Ascending aorta (tissue), 1 donor: ENCODE measurements around a stretch of chr10.

DNA sequence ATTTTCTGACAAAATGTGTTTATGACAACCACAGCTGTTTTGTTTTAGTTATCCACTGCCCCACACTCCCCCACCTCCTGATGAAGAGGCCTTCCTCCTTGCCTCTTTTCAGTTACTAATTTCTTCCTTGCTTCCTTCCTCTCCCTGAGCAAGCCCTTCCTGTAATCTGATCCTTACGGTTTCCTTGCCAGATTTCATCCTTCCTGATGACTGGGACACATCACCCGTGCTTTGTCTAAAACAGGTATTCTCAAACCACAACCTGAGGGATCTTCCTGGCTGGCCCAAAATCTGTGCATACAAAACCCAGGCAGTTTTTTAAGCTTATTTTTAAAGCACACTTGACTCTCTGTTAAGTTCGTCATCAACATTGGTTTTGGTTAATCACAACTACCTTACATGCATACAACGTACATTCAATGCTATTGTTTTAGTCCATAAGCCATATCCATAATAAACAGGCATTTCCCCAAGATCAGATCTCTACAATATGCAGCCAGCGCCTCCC is 39.3 kb downstream of the CHST15 start:
- PRO-cap, result no peak

DNA sequence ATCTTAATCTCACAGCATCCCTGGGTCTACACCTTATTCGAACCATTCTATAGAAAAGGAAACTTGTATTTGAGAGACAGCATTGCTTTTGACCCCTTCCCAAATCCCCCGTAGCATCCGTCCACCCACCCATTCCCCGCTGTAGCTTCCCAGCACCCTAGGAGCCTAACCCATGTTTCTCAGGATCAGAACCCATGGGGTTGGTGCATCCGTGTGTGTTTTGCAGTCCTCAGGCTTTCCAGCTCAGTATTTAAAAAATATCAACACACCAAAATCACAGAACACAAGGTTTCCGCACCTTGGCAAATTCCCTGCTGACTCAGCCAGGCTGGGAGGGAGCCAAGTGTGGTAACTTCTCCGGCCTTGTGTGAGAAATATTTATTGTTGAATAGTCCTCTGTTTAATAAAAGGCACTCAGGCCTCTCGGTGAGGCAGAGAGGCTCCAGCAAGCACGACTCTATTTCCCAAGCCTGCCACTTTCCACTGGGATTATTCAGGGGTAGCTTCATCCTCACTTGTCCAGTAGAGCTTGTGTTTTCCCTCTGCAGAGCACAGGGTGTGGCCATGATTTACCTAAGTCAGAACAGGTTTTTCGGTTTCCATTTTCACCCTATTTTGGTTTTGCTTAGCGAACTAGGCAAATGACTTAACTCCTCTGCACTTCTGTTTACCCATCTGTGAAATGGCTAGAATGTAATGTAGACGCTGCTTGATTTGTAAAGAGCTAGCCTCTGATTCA is 12.8 kb upstream of the CHST15 start:
- PRO-cap, result no peak

GRCh38 chr10:124151960-124152525 is 58.6 kb upstream of the CHST15 start:
- PRO-cap, result no peak

DNA sequence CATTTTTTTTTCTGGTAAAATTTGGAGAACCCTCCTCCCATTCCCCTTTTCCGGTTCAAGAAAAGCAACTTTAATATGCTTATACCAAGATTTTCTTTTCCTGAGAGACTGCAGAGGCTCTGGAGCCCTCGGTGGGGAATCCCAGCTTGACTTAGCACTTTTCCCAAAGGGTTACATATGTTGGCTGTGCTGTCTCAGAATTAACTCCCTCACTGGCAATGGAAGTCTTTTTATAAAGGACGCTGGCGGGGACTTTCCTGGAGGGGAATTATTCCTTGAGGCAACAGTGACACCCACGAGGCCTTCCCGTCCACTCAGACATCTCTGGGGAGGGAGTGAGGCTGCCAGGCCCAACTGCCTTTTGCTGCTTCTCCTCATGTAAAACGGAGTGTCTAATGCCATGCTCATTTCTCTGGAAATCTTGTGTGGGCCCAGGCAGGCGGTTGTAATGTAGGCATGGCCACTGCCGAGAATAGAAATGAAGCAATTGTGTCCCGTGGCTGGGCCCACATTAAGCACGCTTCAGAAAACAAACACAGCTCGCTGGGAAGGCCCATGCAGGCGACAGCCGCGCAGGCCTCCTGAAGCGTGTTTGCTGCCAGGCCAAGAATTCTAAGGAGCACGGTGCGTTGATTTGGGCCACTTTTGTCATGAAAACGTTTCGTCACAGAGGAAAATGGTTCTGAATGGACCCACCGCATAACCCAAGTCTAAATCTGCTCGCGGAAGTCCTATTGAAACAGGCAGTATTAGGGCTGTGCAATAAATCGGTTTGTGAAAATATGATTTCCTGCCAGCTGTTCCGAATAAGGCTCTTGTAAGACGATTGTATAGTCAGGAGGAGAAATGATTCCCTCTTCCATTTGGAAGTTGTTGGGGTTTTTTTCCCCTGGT is 104.0 kb upstream of the CHST15 start:
- PRO-cap, result bidirectional peak, plus-strand start at position 538 of the sequence, minus-strand start at position 423 of the sequence

- PRO-cap, result no peak
These were observed 137.7 kb upstream of the CHST15 start for GRCh38 chr10:124231135-124231509.

- PRO-cap, result no peak
These were observed 39.8 kb downstream of the OAT start for GRCh38 chr10:124378822-124379411.

GRCh38 chr10:124488973-124489280 is 27.3 kb downstream of the LHPP start:
- PRO-cap, result no peak

DNA sequence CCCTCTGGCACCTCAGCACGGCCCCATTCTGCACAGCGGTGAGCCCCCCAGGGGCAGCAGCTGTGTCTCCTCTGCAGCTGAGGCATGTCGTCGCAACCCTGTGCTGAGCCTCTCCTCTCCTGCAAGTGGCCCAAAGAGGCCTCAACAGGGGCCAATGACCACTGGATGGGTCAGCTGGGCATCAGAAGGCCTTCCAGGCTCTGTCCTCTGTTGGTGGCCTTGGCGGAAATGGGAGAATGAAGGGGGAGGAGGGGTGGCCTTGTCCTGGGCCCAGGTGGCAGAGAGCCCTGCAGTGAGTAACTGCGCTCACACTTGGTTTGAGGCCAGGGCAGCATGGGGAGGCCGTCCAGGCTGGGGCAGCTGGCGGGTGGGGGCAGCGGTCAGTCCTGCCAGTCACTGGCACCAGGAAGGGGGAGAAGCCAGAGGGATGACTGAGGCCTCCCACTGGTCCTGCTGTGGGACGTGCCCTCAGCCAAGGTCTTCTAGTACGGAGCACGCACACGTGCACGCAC is 59.8 kb downstream of the LHPP start:
- PRO-cap, result no peak

DNA sequence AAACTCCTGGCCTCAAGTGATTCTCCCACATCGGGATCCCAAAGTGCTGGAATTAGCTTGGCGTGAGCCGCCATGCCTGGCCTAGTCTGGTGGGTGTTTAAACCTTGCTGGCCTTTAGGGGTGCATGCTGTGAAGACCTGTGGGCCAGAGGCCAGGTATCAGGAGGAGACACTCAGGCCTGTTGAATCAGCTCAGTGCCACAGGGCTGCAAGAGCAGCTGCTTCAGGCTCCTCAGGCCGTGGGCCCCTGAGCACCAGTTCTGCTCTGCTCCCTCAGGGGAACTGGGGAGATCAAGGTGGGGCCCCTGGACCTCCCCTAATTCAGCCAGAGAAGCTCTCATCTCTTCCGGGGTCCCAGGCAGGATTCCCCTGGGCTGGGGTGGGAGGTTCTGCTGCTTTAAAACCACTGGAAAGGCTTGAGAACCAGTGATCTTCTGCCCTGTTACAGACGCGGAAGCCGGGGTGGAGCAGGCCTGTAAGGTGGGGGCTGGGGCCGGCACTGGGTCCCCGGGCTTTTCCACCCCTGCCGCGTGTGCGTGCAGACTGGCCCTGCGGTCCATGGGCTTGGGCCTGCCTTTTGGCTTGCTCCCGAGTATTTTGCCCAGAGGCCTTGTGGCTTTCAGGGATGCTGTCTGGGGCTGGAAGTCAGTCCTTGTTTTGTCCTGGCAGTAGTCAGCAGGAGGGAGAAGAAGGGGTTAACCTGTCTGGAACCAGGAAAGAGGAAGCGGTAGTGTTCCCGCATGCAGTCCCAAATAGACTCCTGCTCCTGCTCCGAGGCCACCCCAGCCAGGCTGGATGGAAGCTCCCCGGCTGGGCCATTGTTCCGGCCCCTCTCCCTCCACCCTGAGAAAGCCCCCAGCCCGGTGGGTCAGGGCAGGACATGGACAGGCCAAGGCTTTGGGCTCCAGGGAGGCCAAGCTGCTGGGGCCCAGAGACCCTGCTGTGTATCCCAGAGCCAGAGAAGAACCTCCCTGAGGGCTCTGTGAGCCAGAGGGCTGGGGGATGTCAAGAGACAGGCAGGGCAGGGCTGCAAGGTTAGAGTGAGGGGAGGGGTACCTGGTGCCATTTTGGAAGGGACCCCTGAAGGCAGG is 74.3 kb downstream of the LHPP start:
- PRO-cap, result no peak

- PRO-cap, result no peak
These were observed 133.9 kb downstream of the FAM53B start for GRCh38 chr10:124610143-124610803.

- PRO-cap, result no peak
These were observed 72.4 kb downstream of the FAM53B start for GRCh38 chr10:124671784-124672189.

DNA sequence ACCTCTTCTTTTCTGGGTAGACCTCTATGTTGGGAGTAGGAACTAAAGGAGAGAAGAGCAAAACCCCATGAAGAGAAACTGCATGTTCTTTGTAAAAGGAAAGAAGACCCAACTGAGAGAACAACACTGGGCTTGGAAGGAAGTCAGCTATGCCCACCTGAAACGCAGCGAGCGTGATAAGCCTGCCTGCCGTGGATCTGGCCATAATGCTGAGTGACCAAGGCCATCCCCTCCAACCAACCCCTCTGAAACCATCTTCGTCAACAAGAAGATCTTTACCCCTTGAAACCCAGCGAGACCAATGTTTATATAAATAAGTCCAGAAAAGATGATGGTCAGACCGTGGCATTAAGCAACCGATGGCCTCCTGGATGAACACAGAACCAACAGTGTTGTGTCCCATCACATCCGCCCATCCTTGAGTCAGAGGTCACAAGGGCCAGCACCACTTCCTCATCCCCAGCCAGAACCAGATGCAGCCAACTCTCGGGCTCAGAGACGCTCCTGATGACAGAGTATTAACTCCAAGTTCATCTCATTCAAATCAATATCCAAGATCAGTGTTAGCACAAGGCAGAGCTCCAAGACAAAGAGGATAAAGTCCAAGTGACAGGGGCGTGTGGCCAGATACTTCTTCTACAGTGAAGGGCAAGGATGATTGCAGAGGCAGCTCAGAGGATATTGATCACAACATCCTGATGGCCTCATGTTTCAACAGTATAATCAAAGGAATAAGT is 63.6 kb downstream of the FAM53B start:
- PRO-cap, result no peak

DNA sequence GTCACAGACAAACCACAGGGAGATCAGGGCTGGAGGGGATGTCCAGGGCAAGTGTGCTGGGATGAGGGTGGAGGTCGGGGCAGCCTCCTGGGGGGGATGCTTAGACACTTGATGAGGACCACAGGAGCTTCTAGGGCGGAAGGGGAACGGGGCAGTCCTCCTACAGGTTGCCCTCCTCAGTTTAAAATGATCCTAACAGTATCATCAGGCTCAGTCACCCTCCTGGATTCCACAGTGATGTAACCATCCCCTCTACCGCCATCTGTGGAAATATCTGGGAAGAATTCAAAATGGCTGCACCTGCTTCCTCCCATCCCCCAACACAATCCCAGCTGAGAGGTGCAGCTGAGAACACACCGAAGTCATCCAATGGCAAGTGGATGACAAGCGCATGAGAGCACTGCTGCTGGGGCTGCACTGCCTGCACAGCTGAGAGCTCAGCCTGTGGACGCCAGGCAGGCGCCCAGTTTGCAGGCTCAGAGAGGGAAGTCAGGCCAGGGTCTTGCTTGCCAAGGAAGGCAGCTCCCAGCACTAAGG is 46.5 kb downstream of the FAM53B start:
- PRO-cap, result no peak

- PRO-cap, result no peak
These were observed 43.4 kb downstream of the FAM53B start for GRCh38 chr10:124700888-124701087.

DNA sequence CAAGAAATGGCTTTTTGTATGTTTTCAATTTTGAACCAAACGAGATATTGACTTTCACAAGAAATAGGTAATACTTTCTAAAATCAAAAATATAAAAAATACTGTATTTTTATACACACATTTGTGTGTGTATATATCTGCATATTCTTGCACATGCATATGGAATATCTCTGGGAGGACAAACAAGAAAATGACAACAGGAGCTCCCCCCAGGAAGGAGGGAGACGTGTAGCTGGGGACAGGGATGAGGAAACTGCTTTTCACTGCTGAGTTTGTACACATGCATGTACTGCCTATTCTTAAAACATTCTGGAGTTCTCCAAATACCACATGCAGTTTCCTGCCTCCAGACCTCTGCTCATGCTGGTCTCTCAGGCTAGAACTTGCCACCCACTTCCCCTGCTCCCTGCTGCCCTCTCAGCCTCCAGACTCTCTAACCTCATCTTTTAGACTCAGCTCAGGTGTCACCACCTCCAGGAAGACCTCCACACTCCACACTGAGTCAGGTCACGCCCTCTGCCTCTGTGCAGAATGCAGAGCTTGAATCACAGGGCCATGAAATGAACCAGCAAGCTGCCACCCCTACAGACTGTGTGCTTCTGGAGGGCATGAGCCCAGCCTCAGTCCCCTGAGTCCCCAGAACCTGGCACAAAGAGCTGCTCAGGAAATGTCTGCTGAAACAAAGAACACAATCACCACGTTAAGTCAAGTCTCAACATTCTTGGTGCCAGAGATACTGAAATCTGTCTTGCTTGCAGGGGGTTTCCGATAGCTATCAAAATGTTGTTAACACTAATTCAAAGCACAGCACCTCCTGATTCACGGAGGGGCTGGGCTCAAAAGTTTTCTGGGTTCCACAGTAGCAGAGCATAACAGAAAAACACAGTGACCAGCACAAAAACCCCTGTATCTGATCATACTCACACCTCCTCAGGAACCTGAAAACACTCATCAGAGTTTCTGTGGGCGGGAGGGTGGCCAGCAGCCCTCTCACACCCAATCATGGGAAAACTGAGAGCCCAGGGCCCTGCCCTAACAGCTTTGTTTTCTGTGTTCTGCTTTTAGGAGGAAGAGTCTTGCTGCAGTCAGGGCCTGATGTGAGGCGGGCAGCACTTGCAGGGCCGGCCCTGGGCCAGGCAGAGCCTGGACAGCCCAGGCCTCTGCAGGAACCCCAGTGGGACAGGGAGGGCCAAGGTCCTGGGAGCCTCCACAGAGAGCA is 21.2 kb downstream of the FAM53B start:
- PRO-cap, result no peak

GRCh38 chr10:124903033-124903628 is 38.8 kb upstream of the ZRANB1 start:
- PRO-cap, result no peak

- PRO-cap, result no peak
These were observed 13.3 kb upstream of the ZRANB1 start for GRCh38 chr10:124928529-124929071.

- PRO-cap, result no peak
These were observed 39.6 kb downstream of the ZRANB1 start for GRCh38 chr10:124981495-124982039.

- PRO-cap, result no peak
These were observed 30.0 kb downstream of the CTBP2 start for GRCh38 chr10:124997465-124998629.

- PRO-cap, result no peak
These were observed 51.2 kb upstream of the CTBP2 start for GRCh38 chr10:125079073-125079558.